ENCODE measurements around the gene CRADD.

- PRO-cap, 4 experiments, result no peak in any of the 4 experiments
- RAMPAGE, long total RNA, 2 experiments, result no peak in any of the 2 experiments
These were observed 77.0 kb downstream of the EEA1 start for GRCh38 chr12:92852061-92852450.

GRCh38 chr12:92926964-92927651, 2.0 kb downstream of the EEA1 start:
- PRO-cap, 4 experiments, result no peak in any of the 4 experiments
- RAMPAGE, long total RNA, 2 experiments, result no peak in any of the 2 experiments

DNA sequence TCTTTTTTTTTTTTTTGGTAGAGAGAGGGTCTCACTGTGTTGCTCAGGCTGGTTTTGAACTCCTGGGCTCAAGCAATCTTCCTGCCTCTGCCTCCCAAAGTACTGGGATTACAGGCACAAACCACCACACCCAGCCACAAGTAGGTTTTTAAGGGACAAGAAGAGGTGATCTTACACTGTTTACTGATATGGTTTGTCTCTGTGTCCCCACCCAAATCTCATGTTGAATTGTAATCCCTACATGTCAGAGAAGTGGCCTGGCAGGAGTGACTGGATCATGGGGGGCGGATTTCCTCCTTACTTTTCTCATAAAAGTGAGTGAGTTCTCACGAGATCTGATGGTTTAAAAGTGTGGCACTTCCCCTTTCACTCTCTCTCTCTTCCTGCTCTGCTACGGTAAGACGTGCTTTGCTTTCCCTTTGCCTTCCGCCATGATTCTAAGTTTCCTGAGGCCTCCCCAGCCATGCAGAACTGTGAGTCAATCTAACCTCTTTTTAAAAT, 11.9 kb upstream of the EEA1 start:
- PRO-cap, 4 experiments, result no peak in any of the 4 experiments
- RAMPAGE, long total RNA, 2 experiments, result no peak in any of the 2 experiments

GRCh38 chr12:93083463-93083895, 154.4 kb upstream of the EEA1 start:
- PRO-cap, 4 experiments, result no peak in any of the 4 experiments
- RAMPAGE, long total RNA, 2 experiments, result no peak in any of the 2 experiments

DNA sequence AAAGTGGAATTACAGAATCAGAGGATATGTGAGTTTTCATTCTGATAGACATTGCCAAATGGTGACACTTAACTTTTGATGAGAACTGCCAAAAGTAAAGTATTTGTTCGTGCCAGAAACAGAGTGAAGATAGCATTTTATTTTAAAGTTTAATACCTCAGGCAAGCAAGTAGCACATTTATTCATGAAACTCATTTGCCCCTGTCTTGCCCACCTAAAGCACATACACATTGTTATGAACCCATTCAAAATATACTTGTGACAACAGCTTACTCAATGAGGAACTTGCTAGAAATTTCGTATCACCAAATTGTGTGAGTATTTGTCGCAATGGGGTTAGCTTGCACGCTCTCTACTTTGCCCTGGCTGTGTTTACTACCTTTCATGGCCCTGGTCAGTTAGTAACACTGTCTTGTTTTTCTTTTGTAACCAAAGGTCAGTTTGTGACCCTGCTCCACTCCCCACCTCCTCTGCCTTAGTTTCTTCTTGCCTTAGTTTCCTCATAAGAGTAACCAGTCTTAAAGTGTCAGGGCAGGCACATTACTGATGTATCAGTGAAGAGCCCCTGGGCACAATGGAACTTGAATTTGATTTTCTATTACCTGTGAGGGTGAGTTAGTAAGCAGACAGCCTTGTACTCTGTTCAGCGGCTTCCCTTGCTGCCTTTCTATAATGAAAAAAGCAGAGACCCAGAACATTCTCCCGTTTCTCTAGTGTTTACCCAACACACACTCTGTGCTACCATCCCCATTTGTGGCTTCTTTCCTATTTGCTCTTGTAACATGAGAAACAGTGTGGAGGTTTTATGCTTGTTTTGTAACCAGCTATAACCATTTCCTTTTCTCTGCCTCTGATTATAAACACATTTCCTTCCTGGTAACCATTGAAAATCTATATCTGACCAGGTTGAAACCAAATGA, 205.9 kb upstream of the EEA1 start:
- PRO-cap, 4 experiments, result peak in 4 of 4 experiments; most common plus-strand start position 515 of the sequence (in 2); most common minus-strand start position 671 of the sequence (in 3)
- RAMPAGE, long total RNA, 2 experiments, result no peak in any of the 2 experiments

GRCh38 chr12:93237136-93237723, 140.5 kb upstream of the NUDT4 start:
- PRO-cap, 4 experiments, result peak in 1 of 4 experiments; most common minus-strand start chr12:93237544 (in 1)
- RAMPAGE, long total RNA, 2 experiments, result no peak in any of the 2 experiments

- PRO-cap, 4 experiments, result peak in 2 of 4 experiments; most common plus-strand start chr12:93407335 (in 1); most common minus-strand start chr12:93407235 (in 1)
- RAMPAGE, long total RNA, 2 experiments, result no peak in any of the 2 experiments
These were observed 29.8 kb downstream of the NUDT4 start for GRCh38 chr12:93407022-93408383.

DNA sequence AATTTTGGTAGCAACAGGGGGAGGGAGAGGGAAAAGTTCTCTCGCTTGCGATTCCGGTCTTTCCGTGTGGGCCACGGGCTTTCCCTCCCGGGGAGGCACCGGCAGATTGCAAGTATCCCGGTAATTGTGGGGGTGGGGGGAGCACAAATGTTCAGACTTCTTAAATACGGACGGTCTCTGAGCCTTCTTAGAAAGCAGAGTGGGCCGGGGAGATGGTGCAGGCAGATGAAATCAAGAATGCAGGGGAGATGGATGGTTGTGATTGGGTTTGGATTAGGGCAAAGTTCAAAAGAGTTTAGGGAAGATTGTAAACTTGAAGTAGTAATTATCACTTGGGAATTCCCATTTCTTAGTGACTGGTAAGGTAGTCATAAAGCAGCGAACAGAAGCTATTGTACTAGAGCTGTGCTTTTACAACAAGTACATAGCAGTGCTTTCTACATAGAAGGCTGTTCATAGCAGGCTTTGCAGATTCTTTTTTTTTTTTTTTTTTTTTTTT, 1.3 kb downstream of the SOCS2 start:
- PRO-cap, 4 experiments, result peak in 3 of 4 experiments; most common plus-strand start position 190 of the sequence (in 2); most common minus-strand start position 66 of the sequence (in 1)
- RAMPAGE, long total RNA, 2 experiments, result no peak in any of the 2 experiments

- PRO-cap, 4 experiments, result no peak in any of the 4 experiments
- RAMPAGE, long total RNA, 2 experiments, result no peak in any of the 2 experiments
These were observed 20.1 kb downstream of the SOCS2 start for GRCh38 chr12:93592639-93592947.

DNA sequence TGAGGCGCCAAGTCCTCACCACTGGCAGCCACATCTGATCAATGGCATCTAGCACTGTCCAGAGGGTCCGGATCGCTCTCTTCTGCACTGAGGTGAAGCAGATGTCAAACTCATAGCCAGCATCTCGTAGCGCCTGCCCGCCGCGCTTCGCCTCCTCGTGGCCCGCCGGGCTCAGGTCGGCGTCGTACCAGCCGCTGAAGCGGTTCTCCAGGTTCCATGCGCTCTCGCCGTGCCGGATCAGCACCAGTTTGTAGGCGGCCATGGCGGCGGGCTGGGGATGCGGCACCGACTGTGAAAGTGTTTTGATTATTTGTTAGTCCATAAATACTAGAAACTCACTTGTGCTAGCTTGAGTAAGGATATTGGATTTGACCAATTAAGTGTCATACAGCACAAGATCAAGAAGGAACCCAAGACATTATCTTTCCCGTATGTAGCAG, 35.8 kb upstream of the CRADD start:
- PRO-cap, 4 experiments, result no peak in any of the 4 experiments
- RAMPAGE, long total RNA, 2 experiments, result no peak in any of the 2 experiments

DNA sequence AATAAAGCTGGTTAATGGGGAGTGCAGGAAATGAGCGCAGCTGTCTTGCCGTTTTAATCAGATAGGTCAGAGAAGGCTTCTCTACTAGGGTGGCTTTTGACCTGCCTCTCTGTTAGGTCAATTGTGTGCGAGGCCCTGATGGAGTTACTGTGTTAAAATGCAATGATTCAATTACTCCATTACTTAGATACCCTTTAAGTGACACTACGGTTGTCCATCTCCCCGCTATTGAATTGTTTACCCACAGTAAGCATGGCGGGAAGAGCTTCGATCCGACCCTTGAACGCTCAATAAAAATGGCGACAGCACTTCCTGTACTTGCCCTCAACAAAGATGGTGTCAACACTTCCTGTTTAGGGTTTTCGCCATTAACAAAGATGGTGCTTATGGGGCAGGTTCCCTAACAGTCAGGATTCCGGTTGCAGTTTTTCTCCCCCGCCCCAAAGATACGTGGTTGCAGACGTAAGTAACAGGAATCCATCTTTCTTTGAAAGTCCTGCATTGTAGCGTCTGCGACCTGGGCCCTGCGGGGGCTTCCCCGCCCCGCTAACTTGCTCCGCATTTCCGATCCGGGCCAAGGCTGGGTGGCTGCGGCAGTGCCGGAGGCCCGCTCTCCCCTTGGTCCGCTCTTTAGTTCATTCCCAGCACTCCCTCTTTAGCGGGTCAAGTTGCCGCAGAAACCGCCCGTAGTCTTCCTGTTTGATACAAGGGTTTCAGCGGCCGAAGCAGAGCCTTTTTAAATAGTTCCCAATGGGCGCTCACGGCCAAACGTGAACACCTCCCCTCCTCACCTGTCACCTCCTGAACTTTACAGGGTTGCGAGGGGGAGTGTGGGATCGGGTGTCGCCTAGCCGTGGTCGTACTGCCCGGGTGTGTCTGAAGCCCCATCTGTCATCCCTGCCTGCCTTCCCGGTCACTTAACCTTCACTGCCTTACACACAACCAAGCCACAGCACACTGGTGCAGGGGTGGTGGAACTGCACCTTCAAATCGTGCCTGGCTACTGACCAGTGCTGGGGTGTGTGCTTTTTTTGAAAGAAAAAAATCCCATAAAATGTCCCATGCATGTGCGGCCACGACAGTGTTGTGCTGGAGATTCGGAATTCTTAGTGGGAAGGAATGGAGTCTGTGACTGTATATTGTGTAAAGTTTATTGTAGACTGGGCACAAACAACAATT, at the start of gene CRADD:
TSS of gene CRADD (plus strand) at position 365 of the 1,179 bp plus-strand sequence.
- PRO-cap, 4 experiments, result peak in 4 of 4 experiments; most common plus-strand start position 561 of the sequence (in 4); most common minus-strand start position 929 of the sequence (in 4)
- RAMPAGE, long total RNA, 2 experiments, result start-site peak on the plus strand in 2 of 2 experiments, centred at positions 366 to 374 of the sequence, 96 to 310 reads per replicate

GRCh38 chr12:93692677-93693435, 15.7 kb downstream of the CRADD start:
- PRO-cap, 4 experiments, result no peak in any of the 4 experiments
- RAMPAGE, long total RNA, 2 experiments, result no peak in any of the 2 experiments

DNA sequence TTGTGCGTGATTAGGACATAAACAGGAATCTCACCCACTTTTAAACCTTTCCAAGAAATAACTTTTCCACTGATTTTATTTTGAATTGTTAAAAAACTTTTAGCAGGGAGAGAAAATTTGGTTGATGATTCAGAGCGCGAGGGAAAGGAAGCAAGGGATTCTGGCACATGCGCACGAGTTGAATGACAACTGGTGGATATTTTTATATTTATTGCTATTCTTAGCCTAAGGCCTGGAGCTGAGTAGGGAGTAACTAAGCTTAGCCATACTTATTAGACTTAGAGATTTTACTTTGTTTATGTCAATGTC, 101.0 kb downstream of the CRADD start:
- PRO-cap, 4 experiments, result peak in 1 of 4 experiments; most common minus-strand start position 152 of the sequence (in 1)
- RAMPAGE, long total RNA, 2 experiments, result no peak in any of the 2 experiments

GRCh38 chr12:94150329-94150894, 2.0 kb downstream of the PLXNC1 start:
- PRO-cap, 4 experiments, result peak in 2 of 4 experiments; most common plus-strand start chr12:94150691 (in 1); most common minus-strand start chr12:94150469 (in 2)
- RAMPAGE, long total RNA, 2 experiments, result no peak in any of the 2 experiments

DNA sequence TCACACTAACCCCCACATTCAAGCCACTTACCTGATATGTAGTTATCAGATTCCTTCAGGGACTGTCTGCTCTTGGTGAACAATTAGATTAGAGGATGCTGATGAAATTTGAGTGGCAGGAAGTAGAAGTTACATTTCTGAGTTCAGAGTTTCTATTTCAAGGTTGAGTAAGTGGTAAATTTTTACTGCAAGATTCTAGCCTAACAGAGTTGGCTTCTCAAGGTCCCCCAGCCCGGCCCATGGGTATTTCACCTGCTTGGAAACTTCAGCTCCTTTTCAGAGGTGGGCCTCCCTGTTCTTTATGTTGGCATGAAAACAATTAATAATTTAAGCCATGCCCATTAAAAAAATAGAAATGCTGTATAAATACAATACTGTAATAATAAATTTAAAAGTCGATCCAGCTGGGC, 56.5 kb downstream of the PLXNC1 start:
- PRO-cap, 4 experiments, result no peak in any of the 4 experiments
- RAMPAGE, long total RNA, 2 experiments, result no peak in any of the 2 experiments

- PRO-cap, 4 experiments, result no peak in any of the 4 experiments
- RAMPAGE, long total RNA, 2 experiments, result no peak in any of the 2 experiments
These were observed 59.0 kb downstream of the PLXNC1 start for GRCh38 chr12:94207377-94207695.

DNA sequence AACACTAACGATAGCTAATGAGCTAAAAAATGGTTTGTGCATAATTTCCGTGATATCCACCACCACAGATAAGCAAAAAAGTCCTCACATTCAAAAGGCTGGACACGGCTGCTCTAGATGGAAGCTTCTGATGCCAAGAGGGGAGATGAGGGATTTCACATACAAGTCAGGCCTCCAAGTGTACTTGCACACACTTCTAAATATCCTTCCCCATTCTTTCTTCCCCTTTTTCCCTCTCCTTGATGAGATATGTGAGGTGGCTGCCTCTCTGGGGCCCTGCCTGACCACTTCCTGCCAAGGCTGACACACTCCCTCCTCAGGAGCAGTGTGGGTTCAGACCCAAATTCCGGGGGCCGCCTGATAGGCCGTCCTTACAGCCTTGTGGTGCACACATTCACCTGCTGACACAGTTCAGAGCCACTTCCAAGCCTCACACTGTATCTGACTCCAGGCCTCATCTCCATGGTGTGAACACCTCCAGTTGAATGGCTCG, 96.4 kb downstream of the PLXNC1 start:
- PRO-cap, 4 experiments, result no peak in any of the 4 experiments
- RAMPAGE, long total RNA, 2 experiments, result no peak in any of the 2 experiments

GRCh38 chr12:94262859-94263632, 114.7 kb downstream of the PLXNC1 start:
- PRO-cap, 4 experiments, result no peak in any of the 4 experiments
- RAMPAGE, long total RNA, 2 experiments, result no peak in any of the 2 experiments

GRCh38 chr12:94460161-94460941, 684 bp upstream of the CEP83 start:
- PRO-cap, 4 experiments, result peak in 3 of 4 experiments; most common minus-strand start chr12:94460454 (in 2)
- RAMPAGE, long total RNA, 2 experiments, result no peak in any of the 2 experiments

DNA sequence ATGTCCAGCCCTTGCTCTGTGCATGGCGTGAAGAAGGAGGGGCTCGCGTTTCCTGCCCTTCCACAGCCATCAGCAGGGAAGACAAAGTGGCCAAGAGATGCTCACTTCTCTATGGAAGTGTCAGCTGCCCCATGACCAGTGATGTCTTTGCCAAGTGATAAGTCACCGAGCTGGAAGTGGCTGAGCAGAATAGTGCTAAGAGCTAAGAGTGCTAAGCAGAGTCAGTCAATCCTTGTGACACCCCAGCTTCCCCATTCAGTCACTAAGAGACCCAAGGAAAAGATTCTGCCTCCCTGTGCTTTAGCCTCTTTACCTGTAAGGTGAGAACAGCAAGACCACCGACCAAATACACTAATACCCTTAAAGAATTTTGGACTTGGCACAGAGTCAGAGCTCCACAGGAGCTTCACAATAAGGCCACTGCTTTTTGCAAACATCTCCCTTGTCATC, 50.5 kb upstream of the CEP83 start:
- PRO-cap, 4 experiments, result no peak in any of the 4 experiments
- RAMPAGE, long total RNA, 2 experiments, result no peak in any of the 2 experiments

Measured in right lobe of liver (tissue), 4 donors.